ENCODE data around the genes UBE2E3, FRZB and ZNF804A.

DNA sequence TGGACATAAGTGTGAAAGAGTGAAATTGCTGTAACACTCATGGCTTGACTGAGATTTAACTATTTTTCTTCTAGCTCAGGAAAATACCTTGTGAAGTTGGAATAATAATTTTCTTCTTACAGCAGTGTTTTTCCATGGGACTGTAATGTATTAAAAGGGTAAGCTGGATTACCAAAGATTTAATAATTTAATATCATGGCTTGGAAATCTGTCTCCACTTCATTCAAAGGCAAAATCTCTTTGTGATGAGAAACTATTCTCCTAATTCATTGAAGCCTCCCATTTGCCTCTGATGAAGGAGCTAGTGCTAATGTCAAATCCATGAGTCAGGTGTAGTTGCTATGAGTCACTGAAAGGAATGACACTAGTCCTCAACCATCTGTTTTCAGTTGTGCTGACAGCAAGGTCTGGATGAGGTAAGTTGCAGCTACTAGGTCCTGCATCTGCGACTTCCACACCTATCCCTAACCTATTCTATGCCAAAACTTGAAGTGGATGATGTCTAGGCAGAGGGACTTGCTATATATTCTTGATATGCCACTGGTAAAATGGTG lies 324.0 kb upstream of the UBE2E3 start:
- RRBS = no CpG with 5 or more reads among the region's 1 CpG

DNA sequence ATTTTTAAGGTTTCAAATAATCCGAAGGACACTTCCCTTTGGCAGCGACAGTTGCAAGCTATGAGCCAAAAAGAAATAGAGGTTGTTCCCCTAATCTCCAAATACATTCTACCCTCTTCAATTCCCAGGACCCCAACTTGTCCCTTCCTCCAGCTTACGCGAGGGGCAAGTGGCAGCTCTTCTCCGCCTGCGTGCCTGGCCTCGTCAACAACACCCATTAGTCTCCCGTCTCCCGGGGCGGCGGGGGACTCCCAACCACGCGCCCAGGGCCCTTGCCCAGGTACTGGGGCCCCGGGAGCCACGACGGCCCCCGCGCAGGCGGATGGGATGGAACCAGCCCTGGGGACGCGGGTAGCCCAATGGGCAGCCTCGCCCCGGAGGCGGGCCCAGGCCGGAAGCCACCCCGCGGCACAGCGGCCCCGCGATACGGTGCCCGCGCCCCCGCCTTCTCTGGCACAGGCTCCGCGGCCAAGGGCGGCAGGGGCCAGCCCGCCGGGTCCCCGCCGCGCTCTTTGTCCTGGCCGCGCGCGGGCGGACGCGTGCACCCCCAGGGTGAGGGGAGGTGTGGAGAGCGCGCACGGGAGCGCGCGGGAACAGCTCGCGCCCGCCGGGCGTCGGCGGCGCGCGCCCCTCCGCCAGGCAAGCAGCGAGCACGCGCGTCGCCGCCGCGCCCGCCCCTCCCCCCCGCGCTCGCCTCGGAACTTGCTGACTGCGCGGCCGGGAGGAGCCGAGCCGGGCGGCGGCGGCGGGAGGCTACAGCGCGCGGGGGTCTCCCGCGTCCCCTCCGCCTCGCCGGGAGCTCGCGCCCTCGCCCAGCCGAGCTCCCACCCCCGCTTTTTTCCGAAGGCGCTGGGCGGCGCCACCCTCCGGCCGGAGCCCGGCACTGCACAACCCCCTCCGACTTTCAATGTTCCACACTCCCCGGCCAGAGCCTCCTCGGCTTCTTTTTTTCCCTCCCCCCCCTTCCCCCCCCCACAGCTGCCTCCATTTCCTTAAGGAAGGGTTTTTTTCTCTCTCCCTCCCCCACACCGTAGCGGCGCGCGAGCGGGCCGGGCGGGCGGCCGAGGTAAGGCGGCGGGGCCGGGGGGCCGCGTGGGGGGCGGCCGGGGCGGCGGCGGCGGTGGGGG lies at the start of gene UBE2E3:
Gene UBE2E3, plus strand, starts transcription at position 698 of the 1,127 bp plus-strand sequence.
- RRBS = under 1% methylated on average over 33 of the region's 132 CpGs

DNA sequence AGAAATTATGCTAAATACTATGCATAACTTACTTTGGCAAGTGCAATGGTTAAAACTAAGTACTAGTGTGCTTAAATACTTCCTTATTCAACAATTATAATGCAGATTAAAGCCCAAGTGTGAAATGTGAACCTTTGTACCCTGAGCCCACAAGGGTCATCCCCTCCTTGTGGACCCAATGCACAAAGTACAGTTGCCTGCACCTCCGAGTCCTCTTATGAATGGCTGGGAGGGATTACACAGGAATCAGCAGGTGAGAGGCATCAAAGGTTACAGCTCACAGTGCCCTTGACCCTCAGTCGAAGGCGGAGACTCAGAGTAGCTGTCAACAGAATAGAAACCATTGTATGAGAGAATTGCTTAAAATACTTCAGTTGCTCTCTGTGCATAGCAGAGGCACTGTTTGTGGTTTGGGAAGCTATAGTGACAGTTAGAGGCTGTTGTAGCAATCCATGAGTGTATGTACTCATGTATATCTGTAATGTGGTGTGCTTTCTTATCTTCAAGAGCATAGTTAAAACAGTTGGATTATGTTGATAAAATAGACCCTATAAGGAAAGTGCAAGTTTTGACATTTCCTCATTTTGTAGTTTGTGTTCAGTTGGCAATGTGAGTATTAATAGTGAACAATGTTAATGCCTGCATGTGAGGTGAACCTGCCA lies 151.6 kb upstream of the ITGA4 start:
- RRBS = no CpG with 5 or more reads among the region's 3 CpGs

DNA sequence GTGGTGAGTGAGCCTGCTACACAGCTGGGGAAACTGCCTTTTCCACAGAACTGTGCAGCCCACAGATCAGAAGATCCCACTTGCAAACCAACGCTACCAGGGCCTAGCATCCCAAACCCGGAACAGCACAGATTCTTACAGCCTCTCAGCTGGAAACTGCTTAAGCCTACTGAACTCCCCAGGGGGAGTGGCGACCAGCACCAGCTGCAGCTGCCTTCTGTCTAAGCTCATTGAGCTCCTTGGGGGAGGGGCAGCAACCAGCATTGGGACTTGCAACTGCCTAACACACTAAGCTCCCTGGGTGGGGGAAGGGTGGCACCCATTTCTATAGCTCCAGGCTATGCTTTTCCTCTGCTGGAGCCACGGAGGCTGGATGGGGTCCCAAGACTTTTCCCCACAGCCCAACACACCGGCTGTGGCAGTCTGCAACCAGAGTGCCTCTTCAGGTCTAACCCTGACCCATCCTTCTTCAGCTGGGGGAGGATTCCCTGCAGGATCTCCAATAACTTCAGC lies 46.1 kb upstream of the ITGA4 start:
- RRBS = no CpG with 5 or more reads among the region's 5 CpGs

DNA sequence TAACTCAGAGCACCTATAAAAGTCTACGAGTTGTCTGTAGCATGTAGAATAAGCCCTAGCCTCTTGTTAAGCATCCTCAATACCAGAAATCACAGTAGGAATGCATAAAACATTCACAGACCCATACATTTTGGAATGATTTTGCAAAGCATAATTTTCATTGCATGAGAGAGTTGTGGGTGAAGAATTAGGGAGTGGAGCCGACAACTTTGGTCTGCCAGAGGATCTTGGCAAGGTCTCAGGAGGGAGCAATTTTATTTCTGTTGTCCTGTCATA lies 2.3 kb downstream of the ITGA4 start:
- RRBS = no CpG with 5 or more reads among the region's 2 CpGs

DNA sequence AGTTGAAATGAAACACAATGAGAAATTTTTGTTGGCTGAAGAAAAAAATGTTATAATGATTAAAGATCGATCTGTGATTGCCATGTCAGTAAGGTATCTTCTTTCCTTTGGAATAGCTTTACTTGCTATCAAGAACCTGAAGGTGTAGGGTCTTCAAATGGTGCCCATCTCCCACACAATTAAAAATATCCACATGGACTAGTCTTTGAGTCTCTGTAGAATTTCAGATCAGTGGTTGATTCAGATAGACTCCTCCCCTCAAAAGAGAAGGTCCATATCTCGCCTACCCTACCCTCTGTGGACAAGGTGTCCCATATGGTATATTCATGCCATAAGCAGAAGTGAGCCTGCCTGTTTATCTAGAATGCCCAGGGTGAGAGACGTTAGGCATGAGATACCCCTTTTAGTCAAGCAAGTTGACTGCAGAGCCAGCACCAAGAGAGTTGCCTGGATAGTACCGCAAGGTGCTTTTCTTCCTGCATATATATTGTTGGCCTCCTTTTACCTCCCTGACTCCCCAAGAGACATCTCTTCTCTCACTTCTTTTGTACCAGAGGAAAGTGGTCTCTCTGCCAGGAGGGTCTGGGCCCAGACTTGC lies 3.8 kb downstream of the ITGA4 start:
- RRBS = no CpG with 5 or more reads among the region's 4 CpGs

DNA sequence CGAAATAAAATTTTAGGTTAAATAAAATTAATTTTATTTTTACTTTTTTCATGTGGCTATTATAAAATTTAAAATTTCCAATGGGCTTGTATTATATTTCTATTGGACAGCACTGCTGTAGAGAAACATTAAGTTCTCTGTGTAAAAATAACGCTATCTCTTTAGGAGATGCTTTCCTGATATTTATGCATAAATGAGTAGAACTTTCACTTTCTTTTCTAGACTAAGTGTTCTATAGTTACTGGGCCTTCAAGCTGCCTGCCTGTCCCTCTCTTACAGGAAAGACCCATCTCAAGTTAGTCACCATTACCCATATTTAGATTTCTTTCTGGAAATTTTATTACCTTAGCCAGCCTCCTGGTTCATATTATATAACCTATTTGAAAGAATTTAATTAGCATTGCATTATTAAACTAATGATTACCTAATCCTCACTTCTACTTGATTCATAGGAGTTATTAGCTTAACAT lies 4.8 kb downstream of the ITGA4 start:
- RRBS = no CpG with 5 or more reads among the region's 2 CpGs

DNA sequence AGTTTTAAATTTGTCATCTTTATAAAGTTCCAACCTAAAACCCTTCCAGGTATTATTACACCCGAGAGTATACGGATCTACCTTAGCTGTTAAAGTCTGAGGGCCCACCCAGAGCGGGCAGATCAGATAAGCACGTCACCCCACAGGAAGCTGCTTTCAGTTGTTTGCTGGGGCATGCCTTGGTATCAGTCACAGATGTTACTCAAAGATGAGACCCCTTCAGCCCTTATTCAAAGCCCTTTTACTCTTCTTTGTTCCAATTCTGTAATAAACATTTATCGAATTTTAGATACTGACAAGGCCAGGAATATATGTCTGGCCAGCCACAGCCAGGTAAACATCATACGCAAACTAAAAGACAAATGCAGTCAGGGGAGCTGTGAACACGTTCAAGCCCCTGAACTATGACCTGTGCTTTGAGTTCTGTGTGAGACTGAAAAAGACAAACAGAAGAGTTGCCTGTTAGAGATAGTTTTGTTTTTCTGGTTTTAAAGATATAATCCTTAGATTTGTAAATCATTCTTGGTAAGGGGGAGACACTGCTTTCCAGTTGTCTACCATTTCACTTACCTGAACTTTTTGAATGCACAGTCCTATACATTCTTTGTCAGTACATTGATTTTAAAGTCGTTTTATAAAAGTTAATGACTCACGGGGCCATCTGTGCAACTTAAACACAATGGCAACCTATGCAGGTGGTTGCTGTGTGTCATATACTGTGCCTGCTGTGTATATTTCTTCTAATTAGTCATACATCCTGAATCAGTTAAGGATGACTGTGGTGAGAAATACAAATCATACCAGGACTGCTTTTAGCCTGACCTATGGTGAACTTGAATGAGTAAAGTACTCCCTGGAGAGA lies 100.6 kb upstream of the ITPRID2 start:
- RRBS = no CpG with 5 or more reads among the region's 9 CpGs

GRCh38 chr2:181891222-181891529 lies 354 bp upstream of the ITPRID2 start:
- RRBS = no CpG with 5 or more reads among the region's 5 CpGs

DNA sequence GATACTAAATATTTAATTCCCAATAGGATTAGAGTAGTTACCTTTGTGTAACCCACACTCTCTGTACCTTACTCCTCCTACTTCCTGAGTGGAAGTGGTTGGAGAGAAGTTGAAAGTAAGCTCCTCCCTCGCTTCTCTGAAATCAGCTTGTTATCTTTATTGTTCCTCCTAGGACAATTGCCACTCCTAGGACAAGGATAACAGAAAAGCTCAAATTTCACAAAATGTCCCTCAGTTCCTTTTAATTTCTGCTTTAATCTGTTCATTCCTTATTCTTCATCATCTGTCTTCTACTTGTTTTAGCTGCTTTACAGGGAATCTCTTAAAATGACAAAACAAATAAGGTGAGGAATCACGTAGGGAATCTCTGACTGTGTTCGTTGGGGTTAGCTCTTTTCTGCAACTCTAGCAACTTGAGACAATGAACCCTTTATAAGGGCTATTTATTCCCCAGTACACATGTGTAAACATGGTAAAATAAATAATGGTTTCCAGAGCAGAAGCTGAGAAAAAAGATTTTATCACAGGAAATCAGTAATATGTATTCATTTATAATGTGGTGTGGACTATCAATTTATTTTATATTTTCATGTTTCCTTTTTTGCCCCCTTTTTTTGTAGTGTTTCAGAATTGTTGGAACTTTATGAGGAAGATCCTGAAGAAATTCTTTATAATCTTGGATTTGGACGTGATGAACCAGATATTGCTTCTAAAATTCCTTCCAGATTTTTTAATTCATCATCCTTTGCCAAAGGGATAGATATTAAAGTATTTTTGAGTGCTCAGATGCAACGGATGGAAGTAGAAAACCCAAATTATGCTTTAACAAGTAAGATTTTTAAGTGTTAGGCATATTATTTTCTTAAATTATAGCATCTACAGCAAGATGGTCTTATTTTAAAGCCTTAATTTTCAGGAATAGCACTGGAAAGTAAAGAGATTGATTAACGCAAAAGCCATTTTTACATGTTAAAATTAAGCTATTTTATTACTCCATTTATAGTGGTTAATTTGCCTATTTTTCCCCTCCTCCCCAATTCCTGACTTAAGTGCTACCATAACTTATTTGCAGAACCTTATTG lies 8.9 kb downstream of the ITPRID2 start:
- RRBS = no CpG with 5 or more reads among the region's 6 CpGs

GRCh38 chr2:182050463-182051034 lies 64.9 kb downstream of the PPP1R1C start:
- RRBS = no CpG with 5 or more reads among the region's 2 CpGs

GRCh38 chr2:182584249-182584534 lies 131.9 kb upstream of the DNAJC10 start:
- RRBS = no CpG with 5 or more reads among the region's 2 CpGs

DNA sequence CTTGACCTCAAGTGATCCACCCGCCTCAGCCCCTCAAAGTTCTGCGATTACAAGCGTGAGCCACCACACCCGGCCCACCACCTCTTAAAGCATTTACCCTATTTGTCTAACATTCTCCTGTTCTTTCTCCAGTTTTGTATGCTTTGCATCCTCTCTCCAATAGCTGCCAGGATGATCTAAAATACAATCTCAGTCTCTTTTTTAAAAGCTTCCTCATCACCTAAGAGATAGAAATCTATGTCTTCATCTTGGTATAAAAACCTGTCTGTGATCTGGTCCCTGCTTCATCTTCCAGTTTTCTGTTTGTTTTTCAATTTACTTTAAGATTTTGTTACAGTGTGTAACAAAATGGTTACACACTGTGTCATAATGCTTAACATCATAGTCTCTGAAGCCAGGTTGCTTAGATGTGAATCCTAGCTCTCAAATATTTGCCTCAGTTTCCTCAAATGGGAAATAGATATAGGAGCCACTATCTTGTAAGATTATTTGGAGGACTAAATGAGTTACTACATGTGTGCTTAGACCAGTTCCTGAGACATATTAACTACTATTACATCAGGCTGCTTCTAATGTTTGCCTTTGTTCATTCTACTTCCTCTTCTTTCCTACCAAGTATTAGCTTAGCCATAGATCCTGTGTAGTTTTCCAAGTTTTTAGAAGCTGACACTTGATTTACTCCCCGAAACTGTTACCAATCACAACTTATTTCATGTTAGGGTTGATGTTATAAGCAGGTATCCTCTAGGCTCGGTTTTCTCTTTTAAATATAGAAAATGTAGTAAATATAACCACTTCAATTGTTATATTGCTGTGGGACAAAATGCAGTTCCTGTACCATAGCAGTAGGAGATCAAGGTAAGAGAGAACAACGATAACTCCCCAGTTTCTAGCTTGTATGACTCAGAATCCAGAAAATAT lies 1.0 kb upstream of the DNAJC10 start:
- RRBS = no CpG with 5 or more reads among the region's 7 CpGs

GRCh38 chr2:182717487-182717781 lies 1.4 kb downstream of the DNAJC10 start:
- RRBS = no CpG with 5 or more reads among the region's 2 CpGs

DNA sequence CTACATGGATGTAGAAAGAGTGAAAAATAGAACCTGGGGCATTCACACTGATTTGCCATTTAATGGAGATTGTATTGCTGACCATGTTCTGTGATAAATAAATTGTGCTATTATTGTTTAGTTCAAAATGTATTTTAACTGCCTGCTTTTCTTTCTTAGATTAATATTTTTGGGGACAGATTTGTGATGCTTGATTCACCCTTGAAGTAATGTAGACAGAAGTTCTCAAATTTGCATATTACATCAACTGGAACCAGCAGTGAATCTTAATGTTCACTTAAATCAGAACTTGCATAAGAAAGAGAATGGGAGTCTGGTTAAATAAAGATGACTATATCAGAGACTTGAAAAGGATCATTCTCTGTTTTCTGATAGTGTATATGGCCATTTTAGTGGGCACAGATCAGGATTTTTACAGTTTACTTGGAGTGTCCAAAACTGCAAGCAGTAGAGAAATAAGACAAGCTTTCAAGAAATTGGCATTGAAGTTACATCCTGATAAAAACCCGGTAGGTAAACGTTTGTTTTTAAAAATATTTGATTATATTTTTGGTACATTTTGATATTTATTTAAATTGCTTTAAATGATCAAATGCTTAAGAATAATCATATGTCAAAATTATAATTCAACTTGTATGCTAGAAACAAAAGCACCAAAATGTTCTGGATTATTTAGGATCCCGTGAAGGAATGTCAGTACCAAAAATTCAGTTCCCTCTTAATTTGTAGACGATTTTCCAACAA lies 1.9 kb downstream of the DNAJC10 start:
- RRBS = no CpG with 5 or more reads among the region's 4 CpGs

DNA sequence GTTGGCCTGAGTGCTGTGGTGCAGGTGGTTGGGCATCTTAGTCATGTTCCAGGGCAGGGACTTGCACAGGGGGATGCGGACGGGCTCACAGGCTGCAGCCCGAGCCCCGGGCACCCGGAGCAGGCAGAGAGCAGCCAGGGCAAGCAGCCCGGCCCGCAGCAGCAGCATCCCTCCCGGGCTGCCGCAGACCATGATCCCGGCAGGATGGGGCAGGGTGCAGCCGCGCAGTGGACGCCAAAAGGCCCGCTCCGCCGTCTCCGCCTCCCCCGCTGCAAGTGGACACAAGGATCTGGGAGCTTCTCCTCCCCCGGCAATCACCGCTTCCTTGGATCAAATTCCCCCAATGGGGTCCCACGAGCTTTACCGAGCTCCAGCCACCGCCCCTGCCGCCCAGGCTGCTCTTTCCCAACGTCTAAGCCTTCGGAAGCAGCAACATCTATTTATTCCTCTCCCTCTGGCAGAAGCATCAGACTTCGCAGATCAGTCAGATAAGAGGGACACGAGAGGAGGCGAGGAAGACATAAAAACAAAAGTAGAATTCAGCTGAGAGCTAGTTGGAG lies at the start of gene FRZB:
Gene FRZB, minus strand, starts transcription at position 277 of the 560 bp plus-strand sequence.
- RRBS = no CpG with 5 or more reads among the region's 29 CpGs

DNA sequence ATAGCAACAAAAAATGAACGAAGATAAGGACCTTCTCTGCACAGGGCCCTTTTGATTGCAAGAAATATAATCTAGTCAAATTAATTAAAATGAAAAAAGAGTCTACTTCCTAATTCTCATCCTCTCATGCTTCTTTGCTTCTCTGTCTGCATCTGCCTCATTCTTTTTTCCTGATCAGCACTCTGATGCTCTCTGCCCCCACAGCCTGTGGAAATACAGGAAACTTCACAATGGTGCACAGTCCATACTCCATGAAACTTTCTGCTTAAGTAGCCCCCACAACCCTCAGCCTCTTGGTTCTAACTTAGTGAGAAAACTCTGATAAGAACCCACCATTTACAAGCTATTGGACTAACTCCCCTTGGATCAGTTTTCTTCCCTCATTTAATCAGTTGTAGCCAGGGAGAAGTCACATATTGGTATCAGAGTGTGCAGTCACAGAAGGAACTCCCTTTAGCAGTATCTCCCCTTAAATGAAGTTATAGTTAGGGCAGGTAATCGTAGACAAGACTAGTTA lies 47.3 kb upstream of the FRZB start:
- RRBS = no CpG with 5 or more reads among the region's 2 CpGs

- RRBS = no CpG with 5 or more reads among the region's 3 CpGs
These were observed 98.5 kb downstream of the NUP35 start for GRCh38 chr2:183222744-183223092.

- RRBS = no CpG with 5 or more reads among the region's 5 CpGs
These were observed 490.8 kb downstream of the NUP35 start for GRCh38 chr2:183615003-183615566.

GRCh38 chr2:184598039-184599156 lies at the start of gene ZNF804A:
Gene ZNF804A, plus strand, starts transcription at chr2:184598529.
- RRBS = 1% methylated on average over 32 of the region's 108 CpGs